LHCN-M2 (cell line): ENCODE measurements around the genes MAPKAPK2 and IL24.

GRCh38 chr1:206563381-206564081 lies 48.7 kb downstream of the EIF2D start:
- RAMPAGE, long total RNA = no peak

DNA sequence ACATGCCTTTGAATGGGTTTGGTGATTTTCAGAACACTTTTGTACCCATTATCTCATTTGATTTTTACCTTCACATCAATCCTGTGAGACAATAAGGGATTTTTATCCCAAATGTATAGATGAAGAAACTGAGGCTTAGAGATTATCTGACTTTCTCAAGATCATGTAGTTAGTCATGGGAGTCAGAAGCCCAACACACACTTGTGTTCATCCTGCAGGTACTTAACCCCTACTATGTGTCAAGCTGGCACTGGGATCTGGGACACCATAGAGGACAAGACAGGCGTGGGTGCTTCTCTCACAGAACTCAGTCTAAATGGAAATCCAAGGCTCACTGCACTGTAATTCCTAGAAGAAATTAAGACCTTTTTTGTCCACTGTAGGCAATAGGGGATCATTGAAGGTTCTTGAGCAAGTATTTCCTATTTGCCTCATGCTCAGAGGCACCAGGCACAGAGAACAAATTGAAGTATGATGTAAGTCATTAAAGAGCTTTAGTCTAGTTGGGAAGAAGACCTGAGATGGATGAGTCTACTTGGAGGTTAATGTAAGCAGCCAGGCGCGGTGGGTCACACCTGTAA lies 34.8 kb downstream of the EIF2D start:
- RAMPAGE, long total RNA = no peak

DNA sequence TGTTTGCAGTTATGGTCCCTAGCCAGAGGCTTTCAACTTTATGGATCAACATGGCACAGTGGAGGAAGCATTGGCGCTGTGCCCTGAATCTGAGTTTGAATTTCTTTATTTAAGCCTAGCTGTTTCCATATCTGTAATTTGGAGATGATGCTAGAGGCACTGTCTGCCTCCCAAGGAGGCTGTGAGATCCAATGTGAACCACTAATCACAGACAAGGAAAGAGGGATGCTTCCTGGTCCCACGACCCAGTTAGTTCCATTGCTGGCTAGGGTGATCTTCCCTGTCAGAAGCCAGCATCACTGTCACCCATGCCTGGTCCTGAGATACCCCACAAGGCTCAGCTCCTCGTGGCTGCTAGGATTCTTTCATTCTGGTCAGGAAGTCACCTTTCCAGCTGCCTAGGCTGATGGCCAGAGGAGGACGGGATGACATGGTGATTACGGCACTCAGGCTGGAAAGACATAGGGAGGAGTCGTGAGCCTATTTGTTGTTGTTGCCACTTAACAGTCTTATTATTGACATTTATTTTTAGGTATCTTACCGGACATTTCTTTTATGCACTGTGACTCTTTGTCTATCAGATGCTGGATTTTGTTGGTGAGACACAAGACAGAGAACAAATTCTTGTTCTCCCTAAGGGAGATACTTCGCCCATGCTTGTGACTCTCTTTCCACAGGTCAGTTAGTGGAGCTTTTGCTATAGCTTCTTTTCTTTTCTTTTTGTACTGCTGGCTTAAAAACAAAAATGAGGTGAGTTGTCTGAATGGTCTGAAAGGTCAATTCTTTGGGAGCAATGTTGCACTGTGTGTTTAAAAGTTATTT lies 20.0 kb upstream of the MAPKAPK2 start:
- RAMPAGE, long total RNA = no peak

DNA sequence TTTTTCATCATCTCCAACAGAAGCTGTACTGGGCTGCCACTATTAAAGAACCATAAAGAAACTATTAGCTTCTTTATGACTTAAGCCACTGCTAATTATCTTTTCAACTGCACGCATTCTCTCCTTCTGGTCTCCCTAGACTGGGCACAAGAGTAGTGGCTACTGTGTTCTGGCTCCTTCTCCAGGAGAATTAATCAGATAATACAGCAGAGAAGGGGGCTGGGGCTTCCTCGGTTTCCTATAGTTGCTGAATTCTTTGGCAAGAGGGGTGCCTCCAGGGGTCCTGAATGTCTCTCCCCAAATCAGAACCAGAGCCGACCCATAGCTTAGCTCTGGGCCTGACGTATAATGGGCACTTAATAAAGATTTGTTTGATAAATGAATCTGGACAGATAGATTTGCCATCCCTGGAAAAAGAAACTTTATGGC lies 19.2 kb upstream of the MAPKAPK2 start:
- RAMPAGE, long total RNA = no peak

DNA sequence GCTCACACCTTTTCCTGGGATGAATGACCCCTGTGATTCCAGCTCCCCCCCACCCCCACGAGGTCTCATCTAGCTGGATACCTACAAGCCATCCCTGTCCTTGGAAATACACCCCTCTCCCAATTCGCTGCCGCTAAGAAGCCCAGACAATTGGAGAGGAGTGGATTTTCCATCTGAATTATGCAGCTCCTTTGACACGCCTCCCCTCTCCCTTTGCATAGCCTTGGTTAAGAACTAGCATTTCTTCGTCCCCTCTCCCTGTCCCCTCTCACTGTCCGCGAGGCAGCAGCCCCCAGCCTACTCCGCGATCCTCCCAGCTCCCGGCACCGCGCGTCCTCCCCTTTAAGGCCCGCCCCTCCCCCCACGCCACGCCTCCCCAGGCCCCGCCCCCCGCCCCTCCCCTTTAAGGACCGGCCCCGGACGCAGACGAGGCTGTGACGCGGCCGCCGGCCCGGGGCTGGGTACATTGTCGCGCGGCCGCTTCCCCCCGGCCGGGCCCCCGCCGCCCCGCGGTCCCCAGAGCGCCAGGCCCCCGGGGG lies at the start of gene MAPKAPK2:
Gene MAPKAPK2, plus strand, starts transcription at position 435 of the 539 bp plus-strand sequence.
- RAMPAGE, long total RNA = no peak

- RAMPAGE, long total RNA = no peak
Observed at GRCh38 chr1:206687471-206688576, 3.1 kb downstream of the MAPKAPK2 start.

GRCh38 chr1:206706097-206706988 lies 21.6 kb downstream of the MAPKAPK2 start:
- RAMPAGE, long total RNA = no peak

DNA sequence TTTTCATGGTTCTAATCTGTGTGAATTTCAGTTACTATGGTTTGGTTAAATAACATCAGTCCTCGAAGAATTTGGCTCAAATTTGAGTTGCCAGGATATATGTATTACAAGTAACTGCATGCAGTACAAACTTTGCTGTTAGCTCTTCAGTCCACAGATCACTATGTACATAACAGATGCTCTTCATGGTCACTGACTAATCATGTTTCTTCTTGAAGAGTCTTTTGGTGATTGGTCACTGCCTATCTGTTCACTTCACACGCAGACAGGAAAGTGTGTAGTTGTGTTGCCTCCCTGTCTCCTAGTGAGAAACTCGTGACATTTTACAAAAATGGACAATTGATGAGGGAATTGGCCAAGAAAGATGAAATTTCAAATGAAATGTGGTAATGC lies 25.4 kb downstream of the MAPKAPK2 start:
- RAMPAGE, long total RNA = no peak

DNA sequence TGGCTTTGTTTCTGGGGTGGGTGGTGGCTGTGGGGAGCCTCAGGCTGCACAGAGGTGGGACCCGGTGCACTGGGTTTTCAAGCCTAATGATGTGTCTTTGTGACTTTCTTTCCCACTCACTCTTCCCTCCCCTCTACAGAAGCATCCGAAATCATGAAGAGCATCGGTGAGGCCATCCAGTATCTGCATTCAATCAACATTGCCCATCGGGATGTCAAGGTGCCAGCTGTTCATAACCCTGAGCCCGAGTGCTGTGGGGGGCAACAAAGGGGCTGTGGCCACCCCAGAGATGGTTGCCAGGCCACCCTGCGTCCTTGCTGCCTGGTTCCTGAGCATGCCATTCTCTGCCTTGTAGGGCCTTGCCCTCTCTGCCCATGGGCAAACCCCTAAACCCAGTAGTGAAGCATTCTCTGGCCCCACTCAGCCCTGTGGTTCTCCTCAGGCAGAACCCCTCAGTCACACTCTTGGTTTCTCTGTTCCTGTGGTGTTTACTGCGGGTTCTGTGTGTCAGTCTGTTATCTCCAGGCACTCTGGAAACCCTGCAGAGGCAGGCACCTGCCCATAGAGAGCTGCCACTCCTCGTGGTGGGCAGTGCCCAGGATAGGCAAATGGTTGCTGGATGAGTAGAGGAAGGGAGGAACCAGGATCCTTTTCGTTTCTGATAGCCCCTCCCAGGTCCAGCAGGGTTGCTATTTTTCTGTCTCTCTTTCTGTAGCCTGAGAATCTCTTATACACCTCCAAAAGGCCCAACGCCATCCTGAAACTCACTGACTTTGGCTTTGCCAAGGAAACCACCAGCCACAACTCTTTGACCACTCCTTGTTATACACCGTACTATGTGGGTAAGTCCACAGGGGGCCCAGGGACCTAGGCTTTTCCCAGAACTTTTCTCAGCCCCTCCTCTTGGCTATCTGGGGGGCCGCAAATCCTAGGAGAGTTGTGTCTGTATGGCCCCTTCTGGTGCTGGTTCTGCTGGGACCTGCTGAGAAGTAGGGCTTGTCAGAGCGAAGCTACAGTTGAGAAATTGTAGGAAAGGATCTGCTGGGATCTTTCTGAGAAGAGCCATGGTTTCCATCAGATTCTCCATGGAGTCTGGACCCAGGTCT lies 41.0 kb upstream of the IL19 start:
- RAMPAGE, long total RNA = no peak

DNA sequence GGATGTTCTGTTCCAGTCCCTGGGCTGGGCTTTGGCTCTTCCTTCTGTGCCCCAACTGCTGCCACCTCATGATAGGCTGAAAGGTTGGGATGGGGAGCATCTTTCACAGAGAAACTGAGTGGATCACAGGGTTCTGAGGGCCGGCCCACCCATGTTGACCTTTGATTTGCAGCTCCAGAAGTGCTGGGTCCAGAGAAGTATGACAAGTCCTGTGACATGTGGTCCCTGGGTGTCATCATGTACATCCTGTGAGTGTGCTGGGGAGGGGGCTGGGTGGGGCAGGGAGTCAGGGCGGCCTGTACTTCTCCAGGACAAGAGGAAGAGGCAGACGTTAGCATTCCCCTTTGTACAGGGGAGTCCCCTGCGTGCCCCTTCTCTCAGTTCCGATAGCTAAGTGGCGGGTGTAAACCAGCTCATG lies 40.0 kb upstream of the IL19 start:
- RAMPAGE, long total RNA = no peak

DNA sequence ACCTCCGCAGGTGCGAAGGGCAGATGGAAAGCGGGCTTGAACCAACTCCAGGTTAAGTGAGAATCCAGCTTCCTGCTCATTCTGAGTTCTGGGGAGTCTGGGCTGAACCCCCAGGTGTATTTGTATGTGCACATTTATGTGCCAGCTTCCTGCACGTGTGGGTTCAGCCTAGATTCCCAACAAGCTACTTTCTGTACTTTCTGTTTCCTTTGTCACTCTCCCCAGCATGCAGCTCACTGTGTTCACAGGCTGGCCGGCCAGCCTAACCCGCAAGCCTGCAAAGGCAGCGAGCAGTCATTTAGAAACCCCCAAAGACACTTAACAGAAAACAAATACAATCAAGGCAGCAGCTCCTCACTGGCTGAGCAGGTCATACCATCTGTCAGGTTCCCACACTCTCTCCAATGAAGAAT lies 1.2 kb upstream of the IL19 start:
- RAMPAGE, long total RNA = no peak

GRCh38 chr1:206769732-206770452 lies 681 bp upstream of the IL19 start:
- RAMPAGE, long total RNA = no peak

DNA sequence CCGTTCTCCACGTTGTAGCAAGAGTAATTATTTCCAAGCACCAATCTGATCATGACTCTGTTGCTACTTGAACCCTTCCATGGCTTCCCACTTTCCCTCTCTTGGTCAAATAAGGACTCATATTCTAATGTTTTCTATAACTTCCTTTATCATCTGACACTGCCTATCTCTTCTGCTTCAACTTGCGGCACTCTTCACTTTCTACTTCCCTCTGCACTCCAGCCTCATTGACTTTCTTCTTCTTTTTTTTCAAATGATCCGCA lies 7.2 kb upstream of the IL10 start:
- RAMPAGE, long total RNA = no peak

- RAMPAGE, long total RNA = no peak
Observed at GRCh38 chr1:206897187-206897825, at the start of gene IL24. Gene IL24, plus strand, starts transcription at chr1:206897443.

GRCh38 chr1:206953558-206954022 lies 7.3 kb upstream of the PIGR start:
- RAMPAGE, long total RNA = no peak

DNA sequence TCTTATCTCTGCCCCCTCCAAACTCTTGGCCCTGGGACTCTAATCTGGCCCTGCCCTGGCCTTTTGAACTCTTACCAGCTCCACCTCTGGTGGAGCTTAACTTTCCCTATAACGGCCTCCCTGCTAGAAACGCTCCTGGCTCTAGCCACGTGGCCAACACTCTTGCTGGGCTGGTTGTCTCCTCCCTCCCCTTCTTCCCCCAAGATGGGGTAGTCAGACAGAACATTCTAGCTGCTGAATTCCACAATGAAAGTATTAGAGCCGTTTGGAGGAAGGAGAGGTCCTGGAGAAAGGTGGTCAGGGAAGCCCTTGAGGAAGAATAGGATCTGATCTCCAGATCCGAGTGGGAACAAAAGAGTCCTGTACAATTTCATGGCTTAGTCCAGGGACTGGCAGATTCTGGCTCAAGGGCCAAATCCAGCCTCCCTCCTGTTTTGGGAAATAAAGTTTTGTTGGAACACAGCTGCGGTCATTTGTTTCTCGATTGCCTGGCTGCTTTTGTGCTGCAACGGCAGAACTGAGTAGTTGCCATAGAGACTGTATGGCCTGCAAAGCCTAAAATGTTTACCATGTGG lies 9.5 kb upstream of the PIGR start:
- RAMPAGE, long total RNA = no peak

DNA sequence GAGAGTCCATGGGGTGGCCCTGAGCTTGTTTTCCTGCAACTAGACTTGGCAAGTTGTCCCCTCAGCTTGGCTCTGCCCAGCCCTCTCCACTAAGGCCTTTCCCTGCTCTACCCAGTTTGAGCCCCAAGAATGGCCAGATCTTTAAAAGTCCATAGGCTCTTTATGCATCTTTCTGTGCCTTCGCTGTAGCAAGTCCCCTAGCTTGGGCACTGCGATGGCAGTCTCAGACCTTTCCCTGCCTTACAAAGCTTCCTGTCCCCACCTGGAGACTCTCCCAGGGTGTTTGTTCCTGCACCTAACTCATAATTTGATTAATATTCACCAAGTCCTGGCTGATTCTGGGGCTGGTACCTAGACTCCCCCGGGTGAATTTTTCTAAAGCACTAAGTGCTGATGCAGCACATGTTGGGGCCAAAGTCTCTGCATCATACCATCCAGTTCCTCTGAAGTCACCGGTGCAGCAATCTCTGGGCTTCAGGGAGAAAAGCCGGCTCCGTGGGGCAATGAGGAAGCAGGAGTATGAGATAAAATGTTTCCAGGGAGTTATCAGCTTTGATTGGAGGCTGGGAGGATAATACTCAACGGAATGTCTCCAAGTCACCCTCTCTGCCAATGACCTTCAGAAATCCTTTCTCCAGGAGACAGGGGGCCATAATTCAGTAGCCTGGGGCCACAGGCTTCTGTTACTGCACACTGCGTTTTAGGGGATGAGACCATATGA lies 1.3 kb downstream of the FCAMR start:
- RAMPAGE, long total RNA = no peak

GRCh38 chr1:207017677-207017964 lies 14.9 kb downstream of the C1orf116 start:
- RAMPAGE, long total RNA = no peak

- RAMPAGE, long total RNA = no peak
Observed at GRCh38 chr1:207018824-207019566, 13.6 kb downstream of the C1orf116 start.

DNA sequence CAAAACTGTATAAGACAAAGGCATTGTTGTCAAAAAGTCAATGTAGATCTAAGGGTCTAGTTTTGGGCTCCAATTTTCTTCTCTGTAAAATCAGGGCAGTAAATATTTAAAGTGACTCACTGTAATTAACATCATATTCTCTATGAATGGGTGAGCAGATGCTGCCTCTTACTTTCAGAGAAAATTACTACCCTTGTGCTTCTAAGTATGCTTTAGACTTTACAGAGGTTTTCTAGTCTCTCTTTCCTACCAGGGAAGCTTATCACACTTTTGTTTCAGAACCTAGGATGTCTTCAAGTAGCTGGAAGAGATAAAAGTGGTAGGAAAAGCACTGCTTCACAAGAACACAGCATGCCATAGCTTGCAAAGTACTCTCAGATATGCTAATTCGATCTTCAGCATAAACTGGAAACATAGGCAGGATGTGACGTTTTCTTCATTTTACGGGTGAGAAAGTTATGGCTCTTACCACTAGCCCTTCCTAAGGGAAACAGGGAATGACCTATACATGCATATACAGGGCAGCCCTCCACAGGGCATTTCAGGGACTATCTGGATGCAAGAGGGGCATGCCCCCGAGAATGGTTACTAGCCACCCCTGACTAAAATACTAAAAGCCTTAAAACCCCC lies 2.7 kb downstream of the C1orf116 start:
- RAMPAGE, long total RNA = no peak